ENCODE measurements around a stretch of chr5.

DNA sequence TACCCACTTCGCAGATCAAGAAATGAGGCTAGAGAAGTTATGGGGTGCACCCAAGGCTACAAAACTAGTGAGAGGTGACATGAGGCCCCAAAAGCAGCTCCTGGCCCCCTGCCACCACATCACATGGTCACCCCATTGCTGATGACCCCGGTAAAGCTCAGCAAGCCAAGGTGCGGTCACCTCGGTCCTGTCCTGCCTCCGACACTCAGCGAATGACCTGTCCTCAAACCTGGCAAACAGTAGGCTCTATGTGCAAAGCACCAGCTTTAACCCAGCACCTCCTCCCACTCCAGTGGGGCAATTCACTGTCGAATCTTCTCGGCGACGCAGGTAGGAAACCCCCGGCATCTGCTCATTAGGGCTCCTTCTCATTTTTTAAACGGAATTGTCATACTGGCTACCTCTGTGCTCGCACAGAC is 307.4 kb downstream of the RAB3C start:
- PRO-cap, result no peak

- PRO-cap, result no peak
Observed at GRCh38 chr5:59152536-59152958, 569.7 kb downstream of the RAB3C start.

DNA sequence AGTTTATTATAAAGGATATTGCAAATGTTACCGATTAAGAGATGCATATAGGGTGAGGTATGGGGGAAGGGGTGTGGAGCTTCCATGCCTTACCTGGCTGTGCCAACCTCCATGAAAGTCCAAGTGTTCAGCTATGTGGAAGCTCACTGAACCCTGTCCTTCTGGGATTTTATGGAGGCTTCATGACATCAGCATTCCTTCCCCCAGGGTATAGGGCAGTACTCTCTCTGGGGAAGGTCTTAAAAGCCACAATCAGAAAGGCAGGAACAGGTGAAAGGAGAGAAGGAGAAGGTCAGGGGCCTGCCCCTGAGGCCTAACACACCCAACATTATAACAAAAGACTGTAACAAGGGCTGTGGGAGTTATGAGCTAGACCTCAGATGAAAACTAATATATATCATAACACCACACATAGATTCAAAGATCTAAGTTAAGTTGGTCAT is 592.6 kb downstream of the PDE4D start:
- PRO-cap, result no peak

DNA sequence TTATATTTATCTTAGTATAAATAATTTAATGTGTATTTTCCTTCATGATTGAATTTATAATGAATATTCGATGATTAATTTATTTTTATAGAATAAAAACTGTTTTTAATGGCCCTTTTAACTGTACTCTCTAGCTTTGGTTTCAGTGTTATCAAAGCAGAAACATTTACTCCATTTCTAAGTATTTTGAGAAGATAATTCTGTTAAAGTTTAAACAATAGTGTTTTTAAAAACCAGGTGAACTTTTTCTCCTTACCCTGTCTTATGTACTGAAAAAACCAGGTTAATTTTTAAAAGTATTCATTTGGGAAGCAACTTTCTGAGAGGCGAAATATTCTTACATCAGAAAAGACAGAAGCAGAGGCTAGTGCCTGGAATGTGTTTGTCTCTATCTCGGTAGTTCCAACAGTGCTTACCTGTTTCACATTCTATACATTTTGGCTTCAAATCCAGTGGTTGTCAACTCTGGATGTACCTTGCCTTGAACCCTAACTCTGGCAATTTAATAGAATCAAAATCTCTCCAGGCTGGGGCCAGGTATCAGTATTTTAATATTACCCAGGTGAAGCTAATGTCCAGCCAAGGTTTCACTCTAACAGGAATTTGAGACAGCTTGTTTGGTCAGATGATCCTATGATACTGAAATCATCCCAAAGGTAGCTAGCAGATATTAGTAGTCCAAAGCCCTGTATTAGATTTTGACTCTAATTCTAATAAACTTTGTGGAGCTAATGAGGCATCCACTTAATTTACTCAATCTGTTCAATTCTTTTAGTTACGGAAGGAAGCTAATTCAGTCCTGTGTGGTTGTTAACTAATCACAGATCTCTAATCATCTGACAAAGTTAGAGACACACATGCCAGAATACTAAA is 434.3 kb downstream of the PDE4D start:
- PRO-cap, result no peak

- PRO-cap, result no peak
Observed at GRCh38 chr5:59463913-59464606, 429.5 kb downstream of the PDE4D start.

DNA sequence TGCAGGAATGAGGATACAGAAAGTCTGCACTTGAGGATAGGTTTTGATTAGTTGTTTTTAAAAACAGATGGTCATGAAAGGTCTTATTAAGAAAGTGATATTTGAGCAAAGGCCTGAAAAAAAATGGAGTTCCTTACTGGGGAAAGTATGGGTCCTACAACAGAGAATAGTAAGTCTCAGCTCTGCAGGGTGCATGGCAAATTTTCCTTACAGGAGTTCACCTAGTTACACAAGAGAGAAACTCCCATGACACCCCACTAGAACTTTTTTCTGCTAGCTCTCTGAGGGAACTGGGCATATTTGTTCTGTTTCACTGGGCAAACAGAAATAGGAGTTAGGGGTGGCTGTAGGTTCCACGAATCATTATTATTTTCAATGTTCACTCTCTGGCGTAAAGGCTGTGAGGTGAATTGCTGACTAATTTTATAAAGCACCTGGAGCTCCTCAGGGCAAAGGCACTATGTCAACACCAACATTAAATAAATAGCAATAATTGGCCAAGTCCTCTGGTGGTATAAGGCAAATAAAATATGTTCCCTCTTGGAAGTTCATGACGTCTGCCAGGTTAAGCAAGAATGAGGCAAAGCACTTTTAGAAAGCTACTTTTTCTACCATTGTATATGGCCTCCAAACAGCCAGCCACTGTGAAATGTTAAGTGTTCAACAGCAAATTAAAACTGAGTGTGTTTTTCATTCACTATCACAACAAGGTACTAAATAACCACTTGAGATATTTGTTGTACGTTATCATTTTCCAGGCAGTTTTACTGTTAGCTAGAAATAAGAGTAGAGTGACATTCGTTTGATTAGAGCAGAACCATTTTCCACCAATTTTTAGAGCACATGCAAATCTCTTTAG is 344.7 kb downstream of the PDE4D start:
- PRO-cap, result no peak

- PRO-cap, result no peak
Observed at GRCh38 chr5:59562389-59563571, 330.7 kb downstream of the PDE4D start.

- PRO-cap, result no peak
Observed at GRCh38 chr5:59578512-59579230, 314.9 kb downstream of the PDE4D start.

DNA sequence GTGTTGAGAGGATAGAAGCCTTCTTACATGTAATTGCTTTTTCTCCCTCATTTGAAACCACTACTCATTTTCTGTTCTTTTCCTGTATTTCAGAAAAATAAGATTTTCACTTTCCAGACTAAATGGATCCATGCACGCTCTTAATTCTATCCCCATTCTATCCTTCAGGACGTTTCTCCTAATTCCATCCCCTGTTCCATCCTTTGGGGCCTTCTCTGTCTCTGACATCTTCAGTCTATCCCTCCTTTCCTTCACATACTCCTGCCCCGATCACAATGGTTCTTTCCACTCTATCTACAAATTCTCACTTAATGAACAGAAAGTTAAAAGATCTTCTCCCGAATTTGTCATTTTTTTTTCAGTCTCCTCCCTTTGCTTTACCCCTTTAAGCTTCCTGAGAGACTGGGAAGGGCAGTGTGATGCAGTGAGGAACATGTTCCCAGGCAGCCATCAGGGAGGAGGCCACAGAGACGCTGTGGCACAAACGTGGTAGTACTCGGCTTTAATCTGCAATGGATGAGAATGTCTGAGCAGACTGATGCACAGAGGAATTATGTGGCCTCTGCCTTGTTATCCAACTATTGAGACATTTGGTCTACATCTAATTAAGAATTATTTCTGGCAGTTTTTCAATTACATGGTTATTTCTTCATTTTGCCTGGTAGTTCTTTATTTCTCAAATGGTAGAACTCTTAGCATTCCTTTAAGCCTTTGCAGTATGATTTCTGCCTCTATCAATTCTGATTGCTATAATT is 269.3 kb downstream of the PDE4D start:
- PRO-cap, result no peak

DNA sequence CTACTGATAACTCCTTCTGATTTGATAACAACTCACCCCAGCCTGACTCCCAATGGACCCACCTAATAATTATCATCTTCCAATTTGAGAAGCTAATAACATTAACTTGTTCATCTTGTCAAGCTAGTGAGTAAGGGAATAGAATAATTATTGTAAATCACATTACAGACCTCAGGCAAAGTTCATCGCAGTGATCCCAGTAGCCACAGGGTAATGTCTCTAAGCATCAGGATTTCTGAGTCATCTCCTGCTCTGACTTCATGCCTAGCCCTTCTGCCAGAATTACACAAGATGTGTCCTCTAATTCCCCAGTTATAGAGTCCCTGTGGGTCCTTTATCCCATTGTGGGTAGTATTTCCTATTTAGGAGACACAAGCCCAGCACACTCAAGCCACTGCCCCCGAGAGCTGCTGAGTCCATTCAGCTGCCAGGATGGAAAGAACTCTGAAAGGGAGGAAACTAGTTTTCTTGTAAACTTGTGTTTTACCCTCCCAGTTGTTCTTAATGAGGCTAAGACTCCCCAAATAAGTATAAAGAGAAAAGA is 365.6 kb downstream of the DEPDC1B start:
- PRO-cap, result no peak

DNA sequence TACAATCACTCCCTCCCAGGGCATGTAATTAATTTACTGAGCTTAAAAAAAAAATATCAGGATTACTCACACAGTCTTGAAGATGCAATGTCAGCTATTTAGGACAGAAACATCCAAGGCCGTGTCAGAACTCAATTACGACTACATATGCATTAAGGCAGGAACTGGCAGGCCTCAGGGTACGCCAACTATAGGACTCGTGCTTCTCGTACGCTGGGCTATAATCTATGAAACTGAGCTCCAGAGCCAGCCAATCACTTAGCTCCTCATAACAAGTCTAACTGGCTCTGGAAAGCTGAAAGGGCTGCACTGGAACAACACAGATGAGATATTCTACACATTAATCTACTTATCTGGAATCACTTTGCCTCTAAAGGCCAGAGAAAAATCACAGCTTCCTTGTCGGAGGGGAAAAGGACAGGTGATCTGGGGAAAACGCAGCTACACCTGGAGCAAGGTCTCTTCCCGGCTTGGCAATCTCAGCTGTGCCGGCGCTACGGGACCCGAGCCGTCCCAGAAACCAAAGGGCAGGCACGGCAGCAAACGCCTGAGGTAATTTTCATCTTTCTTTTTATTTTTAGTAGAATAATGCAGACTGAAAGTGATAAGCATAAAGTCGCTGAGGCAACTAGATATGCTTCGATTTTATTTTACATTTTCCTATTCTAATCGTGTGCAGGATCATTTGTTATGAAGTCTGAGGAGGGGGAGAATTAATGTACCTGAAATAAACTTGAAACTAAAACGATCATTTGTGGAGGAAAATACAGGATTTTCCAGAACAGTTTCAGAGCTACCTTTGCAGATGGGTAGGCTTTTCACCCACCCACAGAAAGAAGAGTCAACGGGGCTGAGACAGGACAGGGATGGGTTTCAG is 211.9 kb downstream of the DEPDC1B start:
- PRO-cap, result bidirectional peak, plus-strand start at position 516 of the sequence, minus-strand start at position 192 of the sequence

GRCh38 chr5:60540841-60541612 is 158.9 kb downstream of the DEPDC1B start:
- PRO-cap, result no peak

DNA sequence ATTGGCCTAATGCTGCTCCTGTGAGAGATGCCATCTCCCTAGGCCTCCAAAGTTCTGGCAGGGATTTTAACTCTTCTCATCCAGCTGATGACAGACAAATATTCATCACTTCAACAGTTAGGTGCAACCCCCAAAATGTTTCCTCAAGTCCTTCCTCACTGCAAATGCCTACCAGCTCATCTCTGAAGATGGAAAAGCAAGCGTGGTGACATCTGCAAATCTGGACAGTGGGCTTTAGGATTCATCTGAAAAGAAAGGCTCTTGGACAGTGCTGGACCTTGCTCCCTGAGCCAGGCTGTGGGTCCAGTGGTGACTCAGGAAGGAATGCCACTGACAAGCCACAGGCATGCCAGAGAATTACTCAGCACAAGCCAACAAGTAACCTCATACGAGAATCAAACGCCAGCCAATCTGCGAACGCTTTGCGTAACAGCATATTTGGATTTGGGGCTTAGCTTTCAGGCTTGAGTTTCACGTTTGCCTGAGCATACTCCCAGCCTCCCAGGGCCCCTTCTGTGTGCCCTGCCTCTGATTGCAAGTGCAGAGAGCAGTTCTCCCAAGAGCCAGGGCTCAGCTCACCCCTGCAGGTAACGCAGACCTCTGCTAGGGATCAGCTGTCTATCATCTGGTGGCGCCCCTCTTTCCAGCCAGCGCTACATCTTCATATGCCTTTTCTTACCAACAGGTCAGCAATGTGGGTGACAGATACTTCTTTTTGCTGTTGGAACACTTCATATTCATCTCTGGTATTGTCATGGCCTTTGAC is 30.3 kb upstream of the ZSWIM6 start:
- PRO-cap, result bidirectional peak, plus-strand start at position 467 of the sequence, minus-strand start at position 326 of the sequence

- PRO-cap, result bidirectional peak, plus-strand start at chr5:61333515, minus-strand start at chr5:61333420; unidirectional peak, minus-strand start at chr5:61333805
Observed at GRCh38 chr5:61333165-61334124, 1.4 kb downstream of the ZSWIM6 start.

DNA sequence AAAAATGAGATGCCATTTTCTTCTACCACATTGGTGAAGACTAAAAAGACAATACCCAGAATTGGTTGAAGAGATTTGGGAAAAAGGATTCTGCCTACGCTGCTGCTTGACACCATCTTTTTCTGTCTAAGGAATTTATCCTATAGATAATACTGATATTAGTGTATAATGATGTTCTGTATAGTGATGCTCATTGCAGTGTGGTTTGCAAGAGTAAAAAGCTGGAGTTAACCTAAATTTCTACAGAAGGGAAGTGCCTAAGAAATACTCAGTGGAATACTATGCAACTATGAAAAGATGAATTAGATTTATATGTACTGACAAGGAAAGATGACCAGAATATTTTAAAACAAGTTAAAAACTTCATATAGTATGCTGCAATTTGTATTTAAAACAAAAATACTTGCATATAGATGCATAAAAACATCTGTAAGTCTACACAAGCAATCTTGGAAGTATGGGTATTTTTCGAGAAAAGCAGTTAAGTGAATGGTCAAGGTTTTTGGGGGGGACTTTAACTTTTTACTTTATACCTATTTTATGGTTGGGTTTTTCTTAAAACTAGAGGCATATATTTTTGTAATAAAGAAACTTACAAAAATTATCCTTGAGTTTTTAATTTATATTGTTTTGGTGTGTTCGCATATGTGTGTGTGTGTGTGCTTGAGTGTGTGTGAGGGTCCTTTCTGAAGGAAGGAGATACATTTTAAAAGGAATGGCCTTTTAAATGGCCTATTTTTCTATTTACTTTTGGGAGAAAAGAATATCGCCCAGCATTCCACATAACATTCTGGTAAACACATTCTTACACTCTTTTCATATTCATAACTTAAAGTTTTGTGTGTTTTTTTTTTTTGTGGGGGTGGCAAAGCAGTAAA is 5.5 kb downstream of the ZSWIM6 start:
- PRO-cap, result no peak

- PRO-cap, result no peak
Observed at GRCh38 chr5:61340082-61340565, 8.1 kb downstream of the ZSWIM6 start.

- PRO-cap, result no peak
Observed at GRCh38 chr5:61432020-61432646, 100.1 kb downstream of the ZSWIM6 start.

DNA sequence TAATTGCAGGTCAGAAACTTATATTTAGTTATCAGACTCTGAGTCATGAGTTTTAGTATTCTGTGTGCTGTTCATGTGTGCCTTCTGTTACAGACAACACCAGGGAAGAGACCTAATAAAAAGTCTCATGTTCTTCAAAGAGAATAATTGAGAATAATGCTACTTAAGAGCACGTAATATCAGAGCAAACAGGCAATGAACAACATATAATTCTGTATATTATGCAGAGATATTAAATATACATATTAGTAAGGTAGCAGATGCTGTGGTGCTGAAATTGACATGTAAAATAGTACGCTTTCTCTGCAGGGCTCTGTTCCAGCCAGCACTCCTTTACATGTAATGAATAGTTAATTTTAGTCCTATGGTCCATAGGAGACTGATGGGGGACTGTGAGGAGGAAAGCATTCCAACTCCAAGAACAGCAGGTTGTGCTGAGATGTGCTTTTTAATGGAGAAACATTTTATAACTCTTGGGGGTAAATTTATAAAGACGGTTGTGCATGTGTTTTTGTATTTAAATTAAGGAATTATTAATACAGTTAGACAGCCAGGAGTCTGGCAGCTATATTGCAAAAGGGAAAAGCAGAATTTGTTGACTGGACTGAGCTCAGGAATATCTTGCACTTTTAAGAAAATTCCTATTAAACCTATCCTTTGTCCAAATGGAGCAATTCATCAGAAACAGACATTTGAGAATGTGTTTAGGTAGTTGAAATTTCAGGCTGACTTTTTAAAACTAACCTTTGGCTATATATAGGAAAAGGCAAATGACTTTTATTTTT is 106.6 kb downstream of the ZSWIM6 start:
- PRO-cap, result no peak

DNA sequence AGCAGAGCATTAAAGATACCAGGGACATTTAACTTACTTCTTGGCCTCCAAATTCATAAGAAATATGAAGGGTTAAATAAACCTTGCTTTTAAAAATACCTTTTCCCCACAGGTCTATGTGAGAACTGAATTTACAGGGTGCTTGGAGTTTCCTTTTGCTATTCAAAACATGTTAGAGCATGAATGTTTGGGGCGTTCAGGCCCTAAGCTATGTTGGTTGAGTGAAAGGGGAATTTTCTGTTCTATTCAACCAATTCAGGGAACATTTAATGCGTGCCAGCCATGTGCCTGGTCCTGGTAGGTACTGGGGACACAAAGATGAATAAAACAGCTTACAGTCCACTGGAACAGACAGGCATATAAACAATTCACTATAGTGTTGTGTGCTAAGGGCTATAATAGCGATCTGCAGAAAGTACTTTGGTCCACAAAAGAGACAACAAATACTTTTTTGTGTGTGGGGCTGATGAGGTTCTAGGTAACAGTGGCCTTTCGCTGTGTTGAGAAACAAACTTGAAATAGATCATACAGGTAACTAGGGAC is 108.5 kb downstream of the ZSWIM6 start:
- PRO-cap, result no peak

GRCh38 chr5:61508834-61509479 is 176.9 kb downstream of the ZSWIM6 start:
- PRO-cap, result no peak

All from right common carotid artery plus branches (tissue), 1 donor.